Mesenchymal stem cell of Wharton's jelly (primary cell): ENCODE measurements around a stretch of chr3.

DNA sequence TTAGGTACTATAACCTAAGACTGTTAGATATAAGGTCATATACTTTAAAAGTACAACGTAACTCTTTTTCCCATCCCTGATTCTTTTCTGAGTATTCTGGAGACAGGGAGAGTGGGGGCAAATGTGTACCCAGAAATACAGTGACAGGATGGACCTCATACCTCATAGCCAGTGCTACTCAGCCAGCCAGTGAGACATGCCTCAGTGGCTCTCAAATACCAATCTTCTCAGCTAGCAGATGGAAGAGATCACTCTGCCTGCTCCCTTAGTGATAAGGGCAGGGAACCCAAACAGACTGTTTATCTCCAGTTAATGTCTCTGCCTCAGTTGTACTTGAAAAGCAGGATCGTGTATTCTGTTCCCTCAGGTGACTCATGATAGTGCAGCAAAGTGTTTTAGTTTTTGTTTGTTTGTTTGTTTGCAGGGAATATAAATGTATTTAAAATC is 125.6 kb downstream of the GHSR start:
- CAGE, long polyA plus RNA: no peak

DNA sequence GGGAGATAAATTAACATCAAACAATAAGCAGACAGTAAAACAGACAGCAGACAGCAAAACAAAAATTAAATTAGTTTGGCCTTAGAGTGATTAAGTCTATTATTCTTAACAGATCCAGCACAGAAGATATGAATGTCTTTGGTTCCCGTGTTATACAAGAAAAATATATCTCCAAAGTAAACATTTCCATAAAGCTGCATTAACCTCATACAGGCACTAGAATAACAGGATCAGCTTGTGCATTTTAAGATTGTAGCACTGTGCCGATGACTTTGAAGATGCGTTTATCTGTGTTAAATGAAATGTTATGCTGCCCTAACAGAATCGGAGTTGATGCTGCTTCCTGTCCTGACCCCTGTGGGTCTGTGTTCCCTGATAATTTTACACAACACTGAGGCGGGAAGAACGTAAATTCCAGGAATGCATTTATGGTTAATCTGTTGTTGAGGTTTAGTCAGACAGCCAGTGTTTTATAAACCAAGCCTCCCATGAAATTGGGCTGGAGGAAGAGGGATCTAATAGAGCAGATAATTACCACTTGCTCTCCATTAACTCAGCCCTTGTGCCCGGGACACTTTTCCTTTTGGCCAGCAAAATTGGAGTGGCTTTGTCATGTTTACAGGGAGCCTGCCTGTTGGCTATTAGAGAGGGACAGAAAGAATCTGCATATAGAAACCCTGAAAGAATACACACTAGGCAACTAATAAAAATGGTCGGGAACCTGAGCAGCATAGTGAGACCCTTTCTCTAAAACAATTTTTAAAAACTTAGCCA is 80.7 kb downstream of the GHSR start:
- CAGE, long polyA plus RNA: no peak

DNA sequence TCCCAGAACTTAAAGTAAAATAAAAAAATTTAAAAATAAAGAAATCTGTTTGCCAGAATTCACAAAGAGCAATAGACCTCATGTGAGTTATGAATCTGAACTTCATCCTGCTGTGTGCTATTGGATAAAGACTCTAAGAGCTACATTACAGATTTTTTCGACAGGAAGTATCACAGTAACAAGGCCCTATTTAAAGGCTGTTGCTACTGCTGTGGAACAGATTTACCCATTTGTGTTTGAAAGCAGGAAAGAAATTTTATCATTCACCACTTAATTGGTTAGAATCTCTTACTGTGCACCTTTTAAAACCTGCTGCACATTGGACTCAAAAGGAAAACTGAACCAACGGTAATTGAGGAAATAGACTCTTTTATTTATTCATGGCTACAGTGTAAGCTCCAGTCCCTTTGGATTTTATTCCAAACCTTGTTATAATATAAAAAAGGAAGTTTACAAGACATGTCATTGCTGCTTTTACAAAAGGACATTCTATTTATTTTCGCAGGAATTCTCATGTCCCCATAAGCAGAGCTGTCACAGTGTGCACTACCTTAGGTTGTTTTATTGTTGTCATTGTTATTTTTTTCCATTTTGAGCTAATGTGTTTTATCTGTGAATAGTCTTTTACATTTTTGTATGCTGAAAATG is 918 bp downstream of the TNFSF10 start:
- CAGE, long polyA plus RNA: no peak

DNA sequence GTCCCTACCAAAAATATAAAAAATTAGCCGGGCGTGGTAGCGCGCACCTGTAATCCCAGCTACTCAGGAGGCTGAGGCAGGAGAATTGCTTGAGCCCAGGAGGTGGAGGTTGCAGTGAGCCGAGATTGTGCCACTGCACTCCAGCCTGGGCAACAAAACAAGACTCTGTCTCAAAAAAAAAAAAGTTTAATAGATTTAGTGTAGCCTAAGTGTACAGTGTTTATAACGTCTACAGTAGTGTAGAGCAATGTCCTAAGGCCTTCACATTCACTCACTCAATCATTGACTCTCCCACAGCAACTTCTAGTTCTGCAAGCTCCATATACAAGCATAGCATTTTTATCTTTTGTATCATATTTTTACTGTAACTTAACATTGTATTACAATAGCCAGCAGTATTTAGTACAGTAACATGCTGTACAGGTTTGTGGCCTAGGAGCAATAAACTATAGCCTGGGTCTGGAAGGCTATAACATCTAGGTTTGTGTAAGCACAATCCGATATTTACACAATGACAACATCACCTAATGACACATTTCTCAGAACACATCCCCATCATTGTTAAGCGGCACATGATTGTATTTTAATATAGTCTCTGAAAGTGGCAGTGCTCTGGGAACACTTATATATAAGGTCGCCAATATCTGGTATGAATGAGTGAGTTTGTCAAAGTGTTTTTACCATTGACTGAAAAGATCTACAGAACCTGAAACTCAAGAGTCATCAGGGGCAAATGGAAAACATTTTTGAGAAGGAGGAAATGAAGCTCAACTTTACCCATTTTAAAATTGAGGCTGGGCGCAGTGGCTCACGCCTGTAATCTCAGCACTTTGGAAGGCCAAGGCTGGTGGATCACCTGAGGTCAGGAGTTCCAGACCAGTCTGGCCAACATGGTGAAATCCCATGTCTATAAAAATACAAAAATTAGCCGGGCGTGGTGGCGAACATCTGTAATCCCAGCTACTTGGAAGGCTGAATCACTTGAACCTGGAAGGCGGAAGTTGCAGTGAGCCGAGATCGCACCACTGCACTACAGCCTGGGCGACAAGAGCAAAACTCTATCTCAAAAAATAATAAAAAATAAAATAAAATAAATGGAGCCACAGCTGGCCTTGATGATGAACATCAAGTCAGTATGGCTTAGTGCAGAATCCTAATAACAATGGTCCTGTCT is 38.7 kb upstream of the TNFSF10 start:
- CAGE, long polyA plus RNA: no peak

- CAGE, long polyA plus RNA: no peak
These were observed 84.0 kb upstream of the TNFSF10 start for GRCh38 chr3:172607098-172607676.

GRCh38 chr3:172685681-172686335 is 25.1 kb downstream of the NCEH1 start:
- CAGE, long polyA plus RNA: no peak

- CAGE, long polyA plus RNA: no peak
These were observed 874 bp downstream of the NCEH1 start for GRCh38 chr3:172709792-172710593.

GRCh38 chr3:174264948-174265524 is 594.1 kb upstream of the NAALADL2 start:
- CAGE, long polyA plus RNA: no peak

DNA sequence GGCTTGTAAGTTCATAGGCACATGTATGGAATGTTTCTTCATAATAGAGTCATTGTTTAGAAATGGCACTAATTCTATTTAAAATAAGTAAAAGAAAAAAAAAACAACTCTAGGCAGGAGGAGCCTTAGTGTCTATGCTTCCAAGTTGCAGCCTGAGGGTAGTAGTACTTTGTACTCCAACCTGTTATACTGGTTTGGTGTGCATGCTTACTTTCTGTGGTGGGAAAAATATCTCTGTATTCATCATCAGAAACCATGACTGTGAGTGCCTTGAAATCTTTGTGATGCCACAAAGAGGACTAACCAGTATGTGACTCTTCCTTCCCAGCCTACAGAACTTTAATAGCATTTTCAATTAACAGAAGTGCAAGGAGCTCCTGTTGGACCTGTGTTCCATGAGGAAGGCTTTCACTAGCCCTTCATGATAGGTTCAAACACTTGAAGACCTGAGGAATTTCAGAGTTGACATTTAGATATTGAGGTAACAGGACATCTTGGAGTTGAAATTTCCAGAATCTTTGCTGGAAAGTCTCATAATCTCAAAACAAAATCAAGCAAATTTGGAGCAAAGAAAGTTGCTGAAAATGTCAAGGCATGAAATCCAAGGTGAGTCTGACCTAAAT is 4.5 kb downstream of the NAALADL2 start:
- CAGE, long polyA plus RNA: no peak

DNA sequence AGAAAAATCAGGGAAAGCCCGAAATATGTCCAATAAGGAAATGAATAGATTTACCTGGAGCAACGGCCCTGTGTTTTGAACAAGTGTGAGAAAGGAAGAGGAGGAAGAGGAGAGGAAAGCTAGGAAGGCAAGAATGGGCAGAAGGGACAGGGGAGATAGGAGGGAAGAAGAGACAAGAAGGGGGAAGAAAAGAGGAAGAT is 708.2 kb downstream of the TBL1XR1 start:
- CAGE, long polyA plus RNA: no peak

DNA sequence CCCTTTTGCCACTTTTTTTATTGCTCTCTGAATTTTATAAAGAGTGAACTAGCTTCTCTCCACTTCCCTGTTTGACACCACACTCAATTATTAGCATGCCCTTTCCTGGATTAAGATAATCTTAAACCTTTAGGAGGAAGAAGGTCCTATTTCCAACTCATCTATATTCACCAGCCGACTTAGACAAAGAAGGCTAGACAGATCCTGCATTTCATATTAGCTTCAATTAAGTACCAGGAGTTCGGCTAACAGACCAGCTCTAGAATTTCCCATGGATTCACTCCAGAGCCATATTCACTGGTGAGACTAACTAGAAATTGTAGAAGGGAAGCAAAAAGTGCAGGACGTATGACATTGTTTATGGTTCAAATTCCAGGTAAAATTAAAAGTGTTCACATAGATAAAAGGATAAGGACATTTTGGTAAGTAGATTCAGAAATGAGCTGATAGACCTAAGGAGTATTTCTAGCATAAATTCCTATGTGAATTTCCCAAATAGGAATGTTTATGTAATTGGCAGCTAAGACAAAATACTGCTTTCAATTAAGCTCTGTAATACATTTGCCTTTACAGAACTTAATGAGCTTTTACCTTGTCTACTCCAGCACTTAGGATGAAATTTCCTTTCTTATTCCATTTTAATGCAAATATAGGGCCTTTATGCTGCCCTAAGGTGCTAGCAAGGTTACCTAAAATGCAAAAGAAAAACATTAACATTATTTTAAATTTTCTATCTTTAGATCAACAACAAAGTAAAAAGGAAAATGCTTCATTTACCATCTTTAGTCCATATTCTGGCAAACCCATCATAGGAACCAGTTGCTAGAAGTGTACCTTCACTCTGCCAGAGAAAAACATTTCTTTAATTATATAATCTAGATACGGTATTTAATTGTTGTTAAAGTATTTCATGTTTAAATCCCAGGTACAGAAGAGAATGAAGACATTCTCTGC is 150.3 kb downstream of the TBL1XR1 start:
- CAGE, long polyA plus RNA: no peak

- CAGE, long polyA plus RNA: no peak
These were observed 143.7 kb downstream of the TBL1XR1 start for GRCh38 chr3:177053528-177054024.

- CAGE, long polyA plus RNA: no peak
These were observed 139.7 kb downstream of the TBL1XR1 start for GRCh38 chr3:177057226-177058357.

DNA sequence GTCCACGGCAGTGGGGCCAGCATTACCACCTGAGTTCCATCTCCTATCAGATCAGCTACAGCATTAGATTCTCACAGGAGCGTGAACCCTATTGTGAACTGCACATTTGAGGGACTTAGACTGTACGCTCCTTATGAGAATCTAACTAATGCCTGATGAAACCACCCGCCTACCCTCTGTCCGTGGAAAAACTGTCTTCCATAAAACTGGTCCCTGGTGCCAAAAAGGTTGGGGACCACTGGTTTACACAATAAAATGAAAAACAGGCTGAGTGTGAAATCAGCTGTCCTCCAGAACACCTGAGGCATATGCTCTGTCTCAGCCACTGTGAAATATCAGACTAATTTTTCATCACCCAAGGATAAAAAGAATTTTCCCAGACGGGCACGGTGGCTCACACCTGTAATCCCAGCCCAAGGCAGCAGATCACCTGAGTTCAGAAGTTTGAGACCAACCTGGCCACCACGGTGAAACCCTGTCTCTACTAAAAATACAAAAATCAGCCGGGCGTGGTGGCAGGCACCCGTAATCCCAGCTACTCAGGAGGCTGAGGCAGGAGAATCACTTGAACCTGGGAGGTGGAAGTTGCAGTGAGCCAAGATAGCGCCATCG is 45.8 kb downstream of the TBL1XR1 start:
- CAGE, long polyA plus RNA: no peak

DNA sequence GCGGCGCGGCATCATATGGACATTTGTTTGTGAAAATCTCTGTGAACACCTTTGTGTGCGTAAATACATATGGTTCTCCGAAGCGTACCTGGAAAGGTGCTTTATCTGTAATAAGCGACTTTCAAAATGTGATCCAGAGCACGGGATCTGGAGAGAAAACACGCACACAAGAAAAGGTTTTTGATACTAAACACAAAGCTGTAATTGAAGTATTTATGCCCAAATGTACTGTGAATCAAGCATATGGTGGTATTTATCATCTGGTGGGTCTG is 713 bp upstream of the TBL1XR1 start:
- CAGE, long polyA plus RNA: no peak

GRCh38 chr3:177246709-177247293 is 49.5 kb upstream of the TBL1XR1 start:
- CAGE, long polyA plus RNA: no peak

DNA sequence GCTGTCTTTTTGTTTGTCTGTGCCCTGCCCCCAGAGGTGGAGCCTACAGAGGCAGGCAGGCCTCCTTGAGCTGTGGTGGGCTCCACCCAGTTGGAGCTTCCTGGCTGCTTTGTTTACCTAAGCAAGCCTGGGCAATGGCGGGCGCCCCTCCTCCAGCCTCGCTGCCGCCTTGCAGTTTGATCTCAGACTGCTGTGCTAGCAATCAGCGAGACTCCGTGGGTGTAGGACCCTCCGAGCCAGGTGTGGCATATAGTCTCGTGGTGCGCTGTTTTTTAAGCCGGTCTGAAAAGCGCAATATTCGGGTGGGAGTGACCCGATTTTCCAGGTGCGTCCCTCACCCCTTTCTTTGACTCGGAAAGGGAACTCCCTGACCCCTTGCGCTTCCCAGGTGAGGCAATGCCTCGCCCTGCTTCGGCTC is 196.9 kb upstream of the TBL1XR1 start:
- CAGE, long polyA plus RNA: no peak

- CAGE, long polyA plus RNA: no peak
These were observed 81.4 kb upstream of the KCNMB2 start for GRCh38 chr3:178454846-178455158.

- CAGE, long polyA plus RNA: no peak
These were observed 22.5 kb downstream of the KCNMB2 start for GRCh38 chr3:178558549-178559303.

- CAGE, long polyA plus RNA: no peak
These were observed 171.5 kb downstream of the KCNMB2 start for GRCh38 chr3:178707808-178708119.